ENCODE measurements around the genes PDSS1 and MASTL.

DNA sequence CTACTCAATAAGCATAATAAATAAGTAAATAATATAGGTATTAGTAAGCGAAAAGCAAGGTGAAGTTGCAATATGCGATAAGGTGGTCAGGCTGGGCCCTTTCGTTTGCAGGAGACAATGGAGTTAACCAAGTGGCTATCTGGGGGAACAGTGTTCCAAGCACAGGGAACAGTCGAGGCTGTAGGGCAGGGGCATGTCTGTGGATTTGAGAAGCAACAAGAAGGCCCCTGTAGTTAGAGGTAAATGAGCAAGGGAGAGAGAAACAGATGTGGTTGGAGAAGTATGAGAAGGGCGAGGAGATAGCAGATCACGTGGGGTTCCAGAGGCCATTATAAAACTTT, 5.8 kb downstream of the APBB1IP start:
- PRO-cap, 7 experiments: no peak in any of the 7 experiments

DNA sequence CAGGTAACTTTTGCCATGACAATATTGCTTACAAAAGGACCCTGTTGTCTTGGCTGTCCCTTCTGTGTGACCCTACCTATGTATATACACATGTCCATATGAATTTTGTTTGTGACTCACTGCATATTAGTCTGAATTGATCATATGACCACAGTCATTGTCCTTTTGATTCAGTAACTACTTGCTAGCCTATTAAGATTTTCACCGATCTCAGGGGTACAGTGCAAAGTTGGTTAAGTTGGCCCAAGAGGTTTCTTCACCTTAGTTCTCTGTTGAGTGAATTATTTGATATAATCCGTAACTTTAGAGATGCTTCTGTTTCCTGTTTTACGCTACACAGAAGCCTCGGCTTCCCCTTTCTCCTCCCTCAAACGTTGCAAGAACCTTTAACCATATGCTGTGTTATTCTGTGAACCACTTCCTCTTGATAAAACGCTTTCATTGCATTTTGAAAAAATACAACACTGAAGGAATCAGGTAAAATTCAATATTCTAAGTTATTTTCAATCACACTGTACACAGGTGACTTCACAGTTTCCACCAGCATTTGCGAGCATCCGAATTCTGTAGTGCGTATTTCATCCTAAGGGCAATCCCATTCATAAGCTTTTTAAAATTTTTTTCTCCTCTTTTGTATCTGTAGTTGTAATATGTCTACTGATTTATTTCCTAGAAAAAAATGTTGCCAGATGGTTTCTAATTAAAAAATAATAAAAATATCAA, 44.0 kb downstream of the APBB1IP start:
- PRO-cap, 7 experiments: peak in 7 of 7 experiments; most common plus-strand start position 510 of the sequence (in 6); most common minus-strand start position 278 of the sequence (in 7)

- PRO-cap, 7 experiments: no peak in any of the 7 experiments
Observed at GRCh38 chr10:26486203-26486649, 48.1 kb downstream of the APBB1IP start.

DNA sequence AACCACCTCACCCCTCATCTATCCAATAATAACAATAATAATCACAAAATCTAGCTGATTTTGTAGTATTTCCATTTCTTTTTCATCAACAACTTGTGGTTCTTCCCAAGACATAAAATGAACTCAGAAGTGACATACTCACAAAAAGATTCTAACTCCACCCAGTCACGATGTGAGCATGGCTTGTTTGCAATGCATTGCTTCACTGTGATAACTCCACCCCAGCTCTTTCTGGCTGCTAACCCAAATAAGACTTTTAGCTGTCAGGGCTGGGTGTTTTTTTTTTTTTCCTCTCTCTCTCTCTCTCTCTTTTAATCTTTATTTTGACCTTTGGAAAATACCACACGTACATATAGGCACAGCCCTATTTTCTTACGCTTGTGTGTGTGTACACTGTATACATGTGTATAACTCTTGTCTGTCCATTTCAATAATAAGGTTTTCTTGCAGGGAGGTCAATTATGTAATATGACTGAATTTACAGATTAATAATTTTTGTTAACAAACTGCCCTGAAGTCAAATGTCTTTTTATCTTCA, 48.9 kb downstream of the APBB1IP start:
- PRO-cap, 7 experiments: peak in 4 of 7 experiments; most common plus-strand start position 246 of the sequence (in 3); most common minus-strand start position 125 of the sequence (in 2)

DNA sequence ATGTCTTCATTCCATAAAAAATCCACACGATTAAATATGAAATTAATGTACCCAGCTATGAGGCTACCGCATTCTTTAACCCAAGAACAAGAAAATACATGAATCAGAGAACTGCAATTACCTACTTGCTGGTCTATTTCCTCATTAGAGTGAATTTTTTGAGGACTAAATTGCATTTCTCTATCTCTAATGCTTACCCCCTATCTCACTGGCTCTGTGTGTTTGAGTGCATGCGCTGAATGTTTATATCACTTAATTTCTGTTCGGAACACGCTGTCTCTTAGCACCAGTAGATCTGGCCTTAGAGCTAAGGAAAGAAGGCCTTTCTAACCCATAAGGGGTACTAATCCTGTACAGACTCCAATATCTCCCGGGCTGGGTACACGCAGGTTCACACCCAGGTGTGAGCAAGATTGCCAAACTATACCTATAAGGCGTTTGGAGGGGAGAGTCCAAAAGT, 874 bp upstream of the PDSS1 start:
- PRO-cap, 7 experiments: no peak in any of the 7 experiments

- PRO-cap, 7 experiments: peak in 7 of 7 experiments; most common plus-strand start chr10:26697257 (in 7); most common minus-strand start chr10:26697337 (in 7)
Observed at GRCh38 chr10:26697057-26698165, at the start of gene PDSS1. TSS of gene PDSS1 (plus strand) at chr10:26697701.

DNA sequence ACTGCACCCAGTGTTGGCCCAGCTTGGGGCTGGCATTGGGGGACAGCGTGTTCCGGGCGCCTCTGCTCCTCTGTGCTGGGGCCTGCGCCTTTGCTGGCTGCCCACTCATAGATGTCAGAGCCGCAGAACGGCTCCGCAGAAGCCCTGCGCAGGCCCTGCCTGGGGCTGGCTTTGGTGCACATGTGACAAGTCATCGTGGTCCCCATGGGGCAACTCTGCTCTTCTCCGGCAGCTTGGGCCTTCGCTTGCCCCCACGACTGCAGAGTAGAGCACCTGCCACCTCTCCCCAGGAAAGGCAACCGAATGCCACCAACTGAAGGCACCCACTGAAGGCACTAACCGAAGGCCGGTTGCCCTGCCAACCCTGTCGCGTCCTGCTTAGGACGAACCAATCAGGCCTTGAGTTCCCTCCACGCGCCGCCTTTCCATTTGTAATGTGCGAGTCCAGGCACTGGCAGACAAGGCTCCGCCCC, 85.6 kb upstream of the ABI1 start:
- PRO-cap, 7 experiments: no peak in any of the 7 experiments

DNA sequence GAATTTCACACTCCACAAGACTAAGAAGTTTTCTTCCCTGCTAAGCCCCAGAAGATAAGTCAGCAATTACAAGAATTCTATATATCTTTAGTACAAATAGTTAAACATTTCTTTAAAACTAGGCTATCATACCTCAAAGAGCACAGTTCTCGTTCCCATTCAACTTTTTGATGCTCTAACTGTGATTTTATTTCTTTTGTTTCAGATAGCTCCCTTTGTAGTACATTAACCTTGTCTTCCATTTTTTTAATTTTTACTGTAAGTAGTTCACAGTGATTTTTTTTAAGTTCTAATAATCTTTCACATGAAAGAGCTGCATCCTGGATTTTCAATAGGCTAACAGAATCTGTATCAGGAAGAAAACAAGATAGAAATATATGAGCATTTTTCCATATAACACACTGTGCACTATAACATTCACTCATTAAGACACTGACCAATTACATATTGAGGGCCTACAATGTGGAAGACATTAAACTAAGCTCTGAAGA, 60.4 kb downstream of the ANKRD26 start:
- PRO-cap, 7 experiments: no peak in any of the 7 experiments

GRCh38 chr10:27154811-27155525, at the start of gene MASTL:
TSS of gene MASTL (plus strand) at chr10:27155352.
- PRO-cap, 7 experiments: peak in 7 of 7 experiments; most common plus-strand start chr10:27155363 (in 5); most common minus-strand start chr10:27155169 (in 7)

DNA sequence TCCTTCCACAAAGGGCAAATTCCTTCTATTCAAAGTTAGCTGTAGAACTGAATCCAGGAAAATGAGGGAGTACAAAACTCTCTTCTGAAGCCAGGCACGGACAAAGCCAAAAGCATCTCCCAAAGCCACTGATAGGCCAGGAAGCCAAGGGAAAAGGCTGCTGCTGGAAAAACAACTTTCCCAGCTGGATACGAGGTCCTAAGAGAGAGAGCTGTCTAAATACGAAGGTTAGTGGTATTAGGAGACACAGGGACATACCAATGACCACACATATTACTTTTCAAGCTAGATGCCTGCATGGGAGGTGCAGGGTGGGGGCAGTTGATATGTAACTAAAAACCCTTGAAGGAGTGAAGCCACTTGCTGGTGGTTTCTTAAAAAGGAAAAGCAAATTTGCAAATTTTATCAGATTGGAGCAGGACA, 43.5 kb downstream of the MKX start:
- PRO-cap, 7 experiments: no peak in any of the 7 experiments

DNA sequence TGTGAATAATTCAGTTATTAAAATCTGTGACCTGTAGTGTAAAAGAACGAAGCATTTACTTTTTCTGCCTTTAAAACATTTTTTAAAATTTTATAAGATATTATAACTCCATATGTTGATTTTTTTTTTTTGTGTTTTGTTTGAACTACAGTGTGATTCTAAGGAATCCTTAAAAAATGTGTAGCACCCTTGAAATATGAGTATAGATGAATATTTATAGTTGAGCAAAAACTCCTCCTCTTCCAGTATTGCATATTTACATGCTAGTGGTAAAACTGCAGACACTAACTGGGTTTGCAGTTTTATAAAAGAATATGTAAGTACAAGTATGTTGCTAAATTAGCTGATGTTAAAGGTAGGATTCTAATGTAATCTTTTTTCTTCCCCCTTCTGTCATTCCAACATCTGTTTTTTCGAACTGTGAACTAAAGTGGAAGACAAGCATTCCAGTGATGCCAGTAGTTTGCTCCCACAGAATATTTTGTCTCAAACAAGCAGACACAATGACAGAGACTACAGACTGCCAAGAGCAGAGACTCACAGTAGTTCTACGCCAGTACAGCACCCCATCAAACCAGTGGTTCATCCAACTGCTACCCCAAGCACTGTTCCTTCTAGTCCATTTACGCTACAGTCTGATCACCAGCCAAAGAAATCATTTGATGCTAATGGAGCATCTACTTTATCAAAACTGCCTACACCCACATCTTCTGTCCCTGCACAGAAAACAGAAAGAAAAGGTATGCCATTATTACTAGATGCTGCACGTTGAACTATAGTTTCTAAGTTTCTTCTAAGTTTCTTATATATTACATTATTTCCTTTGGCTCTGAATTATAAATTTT, 62.6 kb downstream of the WAC start:
- PRO-cap, 7 experiments: no peak in any of the 7 experiments

GRCh38 chr10:28623074-28623940, 54.0 kb upstream of the BAMBI start:
- PRO-cap, 7 experiments: no peak in any of the 7 experiments

DNA sequence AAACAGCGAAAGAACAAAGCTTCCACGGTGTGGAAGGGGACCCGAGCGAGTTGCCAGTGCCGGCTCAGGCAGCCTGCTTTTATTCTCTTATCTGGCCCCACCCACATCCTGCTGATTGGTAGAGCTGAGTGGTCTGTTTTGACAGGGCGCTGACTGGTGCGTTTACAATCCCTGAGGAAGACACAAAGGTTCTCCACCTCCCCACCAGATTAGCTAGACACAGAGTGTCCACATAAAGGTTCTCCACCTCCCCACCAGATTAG, 218.7 kb downstream of the BAMBI start:
- PRO-cap, 7 experiments: no peak in any of the 7 experiments

DNA sequence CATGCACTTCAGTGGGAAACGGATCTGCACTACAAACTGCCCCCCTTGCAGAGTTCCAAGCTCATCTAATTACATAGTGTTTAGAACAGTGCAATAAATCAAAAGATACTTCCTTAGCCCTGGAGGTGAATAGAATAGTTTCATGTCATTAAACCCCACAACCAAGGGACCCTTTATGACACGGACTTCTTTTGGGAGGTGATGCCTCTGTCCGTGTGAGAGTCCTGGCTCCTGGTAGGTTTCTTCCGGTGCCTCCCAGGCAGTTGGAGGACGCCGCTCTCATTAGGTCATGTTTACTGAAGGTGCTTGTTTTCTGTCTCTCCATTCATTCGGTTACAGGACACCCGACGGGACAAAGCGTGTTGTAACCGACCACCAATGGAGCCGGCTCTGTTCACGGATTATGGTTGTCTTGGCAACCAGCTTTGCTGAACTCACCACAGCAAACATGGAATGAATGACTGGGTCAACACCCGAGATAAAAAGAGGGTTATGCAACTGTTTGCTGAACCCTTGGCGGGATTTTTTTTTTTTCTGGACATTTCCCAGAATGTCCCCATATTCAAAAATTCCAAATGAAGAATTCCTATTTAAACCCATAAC, 262.4 kb downstream of the BAMBI start:
- PRO-cap, 7 experiments: no peak in any of the 7 experiments

- PRO-cap, 7 experiments: no peak in any of the 7 experiments
Observed at GRCh38 chr10:29367030-29367546, 78.2 kb downstream of the LYZL1 start.

- PRO-cap, 7 experiments: no peak in any of the 7 experiments
Observed at GRCh38 chr10:29470116-29470700, 164.6 kb downstream of the SVIL start.

DNA sequence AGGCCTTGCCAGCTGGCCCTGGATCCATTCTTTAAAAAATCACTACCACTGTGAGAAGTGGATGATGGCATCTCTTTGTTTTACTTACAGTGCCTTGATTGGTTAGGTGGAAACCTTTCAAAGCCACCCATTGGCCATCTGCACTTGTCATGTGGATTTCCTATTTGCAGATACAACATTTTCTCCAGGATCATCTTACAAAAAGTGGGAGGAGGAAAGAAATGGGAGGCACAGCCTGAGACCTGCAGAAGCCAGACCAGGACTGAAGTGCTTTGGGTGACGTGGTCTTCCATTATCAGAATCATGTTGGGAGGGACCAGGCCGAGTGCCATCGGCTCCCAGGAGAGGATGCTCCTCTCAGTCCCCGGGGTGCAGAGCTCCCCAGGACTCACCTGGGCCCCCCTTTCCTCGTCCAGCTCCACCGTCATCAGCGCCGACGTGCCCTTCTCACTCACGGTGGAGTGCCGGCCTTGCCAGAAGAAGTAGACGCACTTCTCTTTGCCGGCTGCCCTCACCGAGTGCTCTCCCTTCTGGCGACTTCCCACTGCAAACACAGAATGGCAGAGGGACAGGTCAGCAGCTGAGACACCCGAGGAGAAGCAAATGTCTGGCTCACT, 161.2 kb downstream of the SVIL start:
- PRO-cap, 7 experiments: no peak in any of the 7 experiments

DNA sequence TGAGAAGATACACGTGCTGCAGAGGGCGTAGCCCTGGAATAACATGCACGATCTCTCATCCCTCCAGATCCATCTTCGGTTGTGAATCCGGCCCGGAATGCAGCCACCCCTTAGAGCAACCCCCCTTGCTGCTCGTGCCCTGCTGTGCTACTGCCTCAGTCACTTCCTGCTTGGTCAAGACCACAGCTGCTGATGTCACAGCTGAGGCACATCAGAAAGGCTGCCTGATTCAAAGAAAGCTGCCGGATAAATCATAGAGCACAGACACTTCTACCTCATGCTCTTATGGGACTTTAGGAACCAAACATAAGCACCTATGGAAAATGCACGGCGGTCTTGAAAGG, 152.0 kb downstream of the SVIL start:
- PRO-cap, 7 experiments: peak in 1 of 7 experiments; most common minus-strand start position 152 of the sequence (in 1)

GRCh38 chr10:29535207-29536135, 99.3 kb downstream of the SVIL start:
- PRO-cap, 7 experiments: no peak in any of the 7 experiments

GRCh38 chr10:29540235-29541063, 94.3 kb downstream of the SVIL start:
- PRO-cap, 7 experiments: no peak in any of the 7 experiments